Caco-2 (cell line): ENCODE results near the gene LRRC75B.

DNA sequence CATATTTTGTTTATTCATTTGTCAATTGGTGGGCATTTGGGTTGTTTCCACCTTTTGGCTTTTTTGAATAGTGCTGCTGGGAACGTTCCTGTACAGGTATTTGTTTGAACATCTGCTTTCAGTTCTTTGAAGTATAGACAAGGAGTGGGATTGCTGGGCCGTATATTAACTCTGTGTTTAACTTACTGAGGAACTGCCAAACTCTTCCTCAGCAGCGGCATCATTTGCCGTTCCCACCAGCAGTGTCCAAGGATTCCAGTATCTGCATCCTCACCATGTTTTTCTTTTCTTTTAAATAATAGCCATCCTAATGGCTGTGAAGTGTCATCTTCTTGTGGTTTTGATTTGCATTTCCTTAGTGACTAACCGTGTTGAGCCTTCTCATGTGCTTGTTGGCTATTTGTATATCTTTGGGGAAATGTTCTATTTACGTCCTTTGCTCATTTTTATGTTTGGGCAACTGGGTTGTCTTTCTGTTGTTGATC, 26.9 kb upstream of the ADORA2A start:
- PRO-cap = no peak
- RRBS = no CpG with 5 or more reads among the region's 6 CpGs

DNA sequence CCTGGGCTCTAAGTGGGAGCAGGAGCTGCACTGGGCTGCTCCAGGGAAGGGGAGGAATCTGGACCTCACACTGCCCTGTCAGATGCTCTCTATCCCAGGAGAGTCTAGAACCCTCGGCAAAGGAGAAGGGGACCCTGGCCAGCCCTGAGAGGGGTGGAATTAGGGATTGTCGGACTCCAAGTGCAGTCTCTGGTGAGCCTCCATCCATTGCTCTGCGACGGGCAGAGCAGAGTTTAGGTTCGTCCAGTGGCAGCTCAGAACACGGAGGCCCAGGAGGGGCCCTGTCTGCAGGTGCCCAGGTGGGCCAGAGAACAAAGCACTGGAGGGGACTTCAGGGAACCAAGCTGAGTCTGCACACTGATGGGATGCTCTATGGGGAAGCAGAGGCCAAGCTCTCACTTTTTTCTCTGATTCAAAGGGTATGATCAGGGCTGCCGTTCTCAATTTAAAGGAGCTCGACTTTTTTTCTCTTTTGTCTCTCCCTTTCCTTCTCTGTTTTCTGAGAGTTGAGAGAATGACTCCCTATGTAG, 7.7 kb downstream of the ADORA2A start:
- PRO-cap = no peak
- RRBS = no CpG with 5 or more reads among the region's 8 CpGs

DNA sequence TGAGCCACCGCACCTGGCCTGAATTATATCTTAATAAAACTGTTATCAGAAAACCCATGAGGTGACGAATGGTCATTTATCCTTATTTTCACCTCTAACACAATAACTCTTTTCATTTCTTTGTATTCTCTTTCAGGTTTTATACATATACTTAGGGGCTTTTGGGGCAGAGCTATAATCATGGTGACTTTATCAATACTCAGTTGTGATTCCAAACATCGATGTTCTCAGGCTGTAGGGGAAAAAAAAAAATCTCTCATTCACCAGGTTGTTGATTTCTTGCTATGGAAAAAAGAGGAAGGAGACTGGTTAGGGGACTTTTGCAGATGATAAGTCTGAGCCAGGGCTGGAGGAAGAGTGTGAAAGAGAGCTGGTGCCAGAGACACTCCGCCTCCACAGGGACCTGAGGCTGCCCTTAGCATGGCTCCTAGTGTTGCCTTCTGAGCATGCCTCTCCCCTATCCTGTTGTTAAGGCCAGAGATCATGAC, 16.8 kb downstream of the UPB1 start:
- PRO-cap = no peak
- RRBS = no CpG with 5 or more reads among the region's 4 CpGs

- PRO-cap = no peak
- RRBS = no CpG with 5 or more reads among the region's 8 CpGs
These were observed 1.4 kb downstream of the GUCD1 start for GRCh38 chr22:24553299-24554082.

DNA sequence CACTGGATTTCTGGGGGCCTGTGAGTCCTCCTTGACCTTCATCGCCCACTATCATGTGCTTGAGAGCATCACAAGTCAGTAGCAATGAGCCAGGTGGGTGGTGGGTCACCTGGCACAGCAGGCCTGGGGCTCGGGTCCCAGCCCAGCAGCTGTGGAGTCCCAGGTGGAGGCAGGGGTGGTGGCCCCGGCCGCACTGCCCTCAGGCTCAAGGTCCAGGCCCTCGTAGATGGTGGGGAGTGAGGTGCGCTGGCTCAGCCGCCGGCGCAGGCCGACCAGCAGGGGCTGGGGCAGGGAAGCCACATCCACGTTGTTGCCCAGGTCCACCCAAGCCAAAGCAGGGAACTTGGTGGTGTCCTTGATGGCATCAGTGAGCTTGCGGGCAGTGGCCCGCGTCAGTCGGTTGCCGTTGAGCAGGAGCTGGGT, 7.1 kb downstream of the LRRC75B start:
- PRO-cap = no peak
- RRBS = 98% methylated on average over 5 of the region's 16 CpGs

- PRO-cap = bidirectional peak, plus-strand start at chr22:24593249, minus-strand start at chr22:24593068
- RRBS = 4% methylated on average over 42 of the region's 100 CpGs
These were observed at the start of gene LRRC75B for GRCh38 chr22:24592179-24593442. Gene LRRC75B (minus strand): TSS chr22:24593073.

DNA sequence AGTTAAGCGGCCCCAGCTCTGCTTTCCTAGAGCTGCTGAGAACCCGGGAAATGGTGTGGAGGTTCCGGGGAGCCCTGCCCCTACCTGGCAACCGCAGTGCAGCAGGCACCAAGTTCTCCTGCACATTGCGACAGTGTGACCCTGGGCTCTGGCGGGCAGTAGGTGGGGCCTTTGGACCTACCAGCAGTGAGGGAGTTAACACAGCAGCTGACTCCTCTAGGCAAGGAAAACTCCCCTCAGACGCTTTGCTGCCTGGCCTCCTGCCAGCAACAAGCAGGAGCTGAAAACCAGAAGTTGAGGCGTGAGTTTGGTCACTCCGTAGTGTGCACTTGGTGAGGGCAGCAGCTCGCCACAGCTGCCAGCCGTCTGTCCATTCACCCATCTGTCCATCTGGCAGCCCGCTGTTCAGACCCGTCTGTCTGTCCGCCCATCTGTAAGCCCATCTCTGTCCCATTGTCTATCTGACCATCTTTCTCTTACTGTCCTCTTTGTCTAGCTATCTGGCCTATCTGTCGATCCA, 29.7 kb downstream of the GGT1 start:
- PRO-cap = no peak
- RRBS = no CpG with 5 or more reads among the region's 15 CpGs

DNA sequence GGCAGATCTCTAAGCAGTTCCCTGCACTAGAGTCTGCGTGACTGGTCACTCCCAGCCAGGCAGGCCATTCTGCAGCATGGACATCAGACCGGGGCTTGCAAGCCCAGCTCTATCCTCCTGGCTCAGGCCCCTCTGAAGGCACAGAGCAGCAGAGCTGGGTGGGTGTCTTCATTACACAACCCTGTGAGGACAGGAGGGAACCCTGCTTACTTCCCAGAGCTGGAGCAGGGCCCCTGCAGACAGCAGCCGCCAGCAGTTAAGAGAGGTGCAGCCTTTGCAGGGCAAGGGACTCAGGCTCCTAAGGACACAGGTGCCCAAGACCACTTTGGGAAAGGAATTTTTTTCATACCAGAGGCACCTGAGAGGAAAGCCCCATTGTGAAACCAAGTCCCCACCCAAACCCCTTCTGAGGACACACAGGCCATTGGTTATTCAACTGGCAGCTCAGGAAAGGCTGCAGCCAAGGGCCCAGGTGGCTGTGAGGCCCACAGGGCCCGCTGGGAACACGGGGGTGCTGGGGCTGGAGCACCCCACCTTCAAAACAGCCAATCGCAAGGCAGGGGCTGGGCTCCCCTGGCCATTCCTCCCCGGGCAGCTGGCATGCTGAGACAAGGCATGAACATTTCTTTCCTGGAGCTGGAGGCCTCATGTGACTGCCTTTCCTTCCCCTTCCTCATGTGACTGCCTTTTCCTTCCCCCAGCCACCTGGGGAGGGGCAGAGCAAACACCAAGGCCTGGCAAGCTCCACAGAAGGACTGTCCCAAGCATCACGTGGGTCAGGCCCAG, 77.0 kb downstream of the PIWIL3 start:
- PRO-cap = no peak
- RRBS = no CpG with 5 or more reads among the region's 8 CpGs

- PRO-cap = no peak
- RRBS = no CpG with 5 or more reads among the region's 15 CpGs
These were observed 48.4 kb downstream of the LHFPL7 start for GRCh38 chr22:24898073-24898431.

- PRO-cap = no peak
- RRBS = no CpG with 5 or more reads among the region's 8 CpGs
These were observed 116.3 kb downstream of the KIAA1671 start for GRCh38 chr22:25068764-25069320.

- PRO-cap = no peak
- RRBS = no CpG with 5 or more reads among the region's 4 CpGs
These were observed 123.5 kb upstream of the CRYBB3 start for GRCh38 chr22:25076111-25076670.

GRCh38 chr22:25563133-25563596, 1.3 kb upstream of the GRK3 start:
- PRO-cap = no peak
- RRBS = no CpG with 5 or more reads among the region's 4 CpGs

GRCh38 chr22:25717873-25718860, 23.8 kb upstream of the MYO18B start:
- PRO-cap = no peak
- RRBS = no CpG with 5 or more reads among the region's 16 CpGs

DNA sequence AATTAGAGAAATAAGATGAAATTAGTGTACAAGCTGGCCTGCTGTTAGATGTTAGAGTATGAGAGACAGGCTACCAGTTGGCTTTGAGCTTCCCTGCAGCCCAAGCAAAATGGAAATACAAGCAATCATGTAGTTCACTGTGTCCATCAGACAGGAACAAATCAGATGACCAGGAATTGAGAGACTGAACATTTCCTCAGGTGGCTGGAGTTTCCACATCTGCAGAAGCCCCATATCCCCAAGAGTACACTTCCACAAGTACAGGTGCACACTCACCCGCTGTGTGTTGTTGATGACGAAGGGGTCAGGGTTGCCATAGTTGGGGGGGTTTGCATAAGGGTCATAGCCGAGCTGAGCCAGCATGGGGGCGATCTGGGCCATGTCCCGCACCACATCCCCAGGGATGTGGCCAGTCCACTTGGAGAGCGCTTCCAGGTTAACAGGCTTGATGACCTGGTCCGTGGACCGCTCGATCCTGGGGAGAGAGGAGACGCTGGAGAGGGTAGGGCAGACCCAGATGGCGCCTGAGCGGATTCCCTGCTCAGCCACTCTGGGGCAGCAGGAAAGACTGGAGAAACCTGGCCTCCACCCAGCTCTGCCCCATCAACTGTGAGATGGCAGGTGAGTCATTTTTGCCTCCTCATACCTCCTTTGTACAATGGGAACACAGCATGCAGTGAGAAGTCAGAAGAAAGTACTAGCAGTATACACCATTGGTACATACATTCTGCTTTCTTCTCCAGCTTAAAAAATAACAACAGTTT, 23.9 kb upstream of the TFIP11 start:
- PRO-cap = no peak
- RRBS = no CpG with 5 or more reads among the region's 12 CpGs

GRCh38 chr22:26555456-26555813, 34.5 kb downstream of the TPST2 start:
- PRO-cap = no peak
- RRBS = no CpG with 5 or more reads among the region's 10 CpGs

GRCh38 chr22:26764819-26765188, 143.0 kb downstream of the CRYBA4 start:
- PRO-cap = no peak
- RRBS = no CpG with 5 or more reads among the region's 5 CpGs

DNA sequence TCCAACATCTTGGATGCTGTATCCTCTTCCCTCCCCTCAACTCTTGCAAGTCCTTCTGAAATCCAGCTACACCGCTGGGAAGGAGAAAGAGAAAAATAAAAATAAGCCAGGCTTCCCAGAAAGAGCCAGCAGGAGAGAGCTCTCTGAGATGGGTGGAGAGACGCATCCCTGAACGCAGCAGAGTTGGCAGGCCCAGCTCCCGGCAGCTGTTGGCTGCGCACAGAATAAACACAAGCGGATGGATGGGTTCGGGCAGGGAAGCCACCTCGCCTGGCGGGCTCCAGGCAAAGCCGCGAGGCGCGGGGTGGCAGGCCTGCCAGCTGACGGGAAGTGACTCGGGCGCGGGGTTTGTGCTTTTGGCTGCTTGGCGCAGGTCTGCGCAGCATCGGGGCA, 573.3 kb downstream of the CRYBA4 start:
- PRO-cap = no peak
- RRBS = no CpG with 5 or more reads among the region's 20 CpGs

GRCh38 chr22:27792555-27793172, 8.9 kb downstream of the MN1 start:
- PRO-cap = no peak
- RRBS = no CpG with 5 or more reads among the region's 7 CpGs

- PRO-cap = no peak
- RRBS = 85% methylated on average over 28 of the region's 124 CpGs
These were observed 4.0 kb downstream of the MN1 start for GRCh38 chr22:27797126-27798433.

GRCh38 chr22:28112767-28113152, 193.7 kb upstream of the PITPNB start:
- PRO-cap = no peak
- RRBS = no CpG with 5 or more reads among the region's 6 CpGs